LHCN-M2 (cell line): ENCODE data around the gene HLA-B.

GRCh38 chr6:30658959-30659346 is 12.0 kb downstream of the C6orf136 start:
- RAMPAGE, long total RNA = no peak

- RAMPAGE, long total RNA = no peak
Measured at GRCh38 chr6:30681712-30682131, 4.7 kb downstream of the PPP1R18 start.

DNA sequence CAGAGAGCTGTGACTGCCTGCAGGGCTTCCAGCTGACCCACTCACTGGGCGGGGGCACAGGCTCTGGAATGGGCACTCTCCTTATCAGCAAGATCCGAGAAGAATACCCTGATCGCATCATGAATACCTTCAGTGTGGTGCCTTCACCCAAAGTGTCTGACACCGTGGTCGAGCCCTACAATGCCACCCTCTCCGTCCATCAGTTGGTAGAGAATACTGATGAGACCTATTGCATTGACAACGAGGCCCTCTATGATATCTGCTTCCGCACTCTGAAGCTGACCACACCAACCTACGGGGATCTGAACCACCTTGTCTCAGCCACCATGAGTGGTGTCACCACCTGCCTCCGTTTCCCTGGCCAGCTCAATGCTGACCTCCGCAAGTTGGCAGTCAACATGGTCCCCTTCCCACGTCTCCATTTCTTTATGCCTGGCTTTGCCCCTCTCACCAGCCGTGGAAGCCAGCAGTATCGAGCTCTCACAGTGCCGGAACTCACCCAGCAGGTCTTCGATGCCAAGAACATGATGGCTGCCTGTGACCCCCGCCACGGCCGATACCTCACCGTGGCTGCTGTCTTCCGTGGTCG is 3.4 kb downstream of the TUBB start:
- RAMPAGE, long total RNA = no peak

DNA sequence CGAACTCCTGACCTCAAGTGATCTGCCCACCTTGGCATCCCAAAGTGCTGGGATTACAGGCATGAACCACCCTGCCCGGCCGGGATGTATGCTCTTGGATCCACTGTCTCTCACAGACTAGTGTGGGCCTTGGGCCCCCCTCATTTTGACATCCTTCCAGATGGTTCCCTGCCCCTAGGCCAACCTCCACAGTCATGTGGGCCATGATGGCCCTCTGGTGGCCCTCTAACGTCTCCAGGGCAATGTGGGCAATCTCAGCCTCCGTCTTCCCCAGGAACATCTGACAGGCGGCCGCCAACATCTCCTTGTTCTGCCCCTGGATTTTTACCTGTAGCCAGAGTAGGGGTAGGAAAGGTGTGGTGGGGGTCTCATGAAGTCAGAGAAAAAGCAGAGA is 1.5 kb downstream of the FLOT1 start:
- RAMPAGE, long total RNA = no peak

GRCh38 chr6:30769913-30770603 is 25.7 kb upstream of the IER3 start:
- RAMPAGE, long total RNA = no peak

- RAMPAGE, long total RNA = no peak
Measured at GRCh38 chr6:30777807-30778354, 33.5 kb upstream of the IER3 start.

GRCh38 chr6:30793484-30794157 is 49.3 kb upstream of the IER3 start:
- RAMPAGE, long total RNA = no peak

GRCh38 chr6:30890212-30890773 is 6.0 kb downstream of the DDR1 start:
- RAMPAGE, long total RNA = no peak

DNA sequence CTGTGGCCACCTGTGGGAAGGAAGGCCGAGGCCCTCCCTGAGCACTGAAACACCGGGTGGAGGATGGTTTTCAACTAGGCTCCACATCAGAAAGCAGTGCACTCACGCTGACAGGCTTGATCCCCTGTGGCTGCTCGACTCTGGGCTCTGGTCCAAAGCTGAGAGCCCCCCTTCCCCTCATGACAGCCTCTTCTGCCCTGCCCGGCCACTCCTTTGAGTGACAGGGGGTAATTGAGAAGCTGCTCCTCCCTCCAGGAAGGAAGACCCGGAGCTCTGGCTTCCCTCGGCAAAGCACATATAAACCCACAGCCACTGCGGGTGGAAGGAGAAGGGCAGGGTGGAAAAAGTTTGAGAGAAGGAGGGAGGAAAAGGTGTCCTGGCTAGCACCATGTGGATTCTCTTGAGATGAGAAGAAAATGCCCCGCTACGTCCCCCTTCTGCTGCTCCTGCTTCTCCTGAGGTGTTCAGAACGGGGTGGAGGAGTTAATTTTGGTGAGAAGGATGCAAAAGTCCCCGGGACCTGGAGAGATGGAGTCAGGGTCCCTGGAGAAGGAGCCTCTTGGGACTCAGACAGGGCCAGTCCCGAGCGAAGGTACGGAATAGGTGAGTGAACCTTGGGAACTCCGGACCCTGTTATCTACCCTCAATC is 43.8 kb downstream of the MUC22 start:
- RAMPAGE, long total RNA = no peak

GRCh38 chr6:31116364-31117382 is 2.1 kb downstream of the PSORS1C1 start:
- RAMPAGE, long total RNA = no peak

GRCh38 chr6:31162659-31163371 is 4.4 kb downstream of the TCF19 start:
- RAMPAGE, long total RNA = no peak

DNA sequence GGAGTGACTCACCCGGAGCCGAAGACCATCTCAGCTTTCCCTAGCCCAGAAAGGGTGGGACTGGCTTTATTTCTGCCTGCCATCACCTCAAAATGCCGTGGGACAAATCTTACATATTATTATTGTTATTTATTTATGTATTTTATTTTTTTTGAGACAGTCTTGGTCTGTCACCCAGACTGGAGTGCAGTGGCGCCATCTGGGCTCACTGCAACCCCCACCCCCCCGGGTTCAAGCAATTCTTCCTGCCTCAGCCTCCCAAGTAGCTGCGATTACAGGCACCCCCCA is 27.8 kb upstream of the POU5F1 start:
- RAMPAGE, long total RNA = no peak

DNA sequence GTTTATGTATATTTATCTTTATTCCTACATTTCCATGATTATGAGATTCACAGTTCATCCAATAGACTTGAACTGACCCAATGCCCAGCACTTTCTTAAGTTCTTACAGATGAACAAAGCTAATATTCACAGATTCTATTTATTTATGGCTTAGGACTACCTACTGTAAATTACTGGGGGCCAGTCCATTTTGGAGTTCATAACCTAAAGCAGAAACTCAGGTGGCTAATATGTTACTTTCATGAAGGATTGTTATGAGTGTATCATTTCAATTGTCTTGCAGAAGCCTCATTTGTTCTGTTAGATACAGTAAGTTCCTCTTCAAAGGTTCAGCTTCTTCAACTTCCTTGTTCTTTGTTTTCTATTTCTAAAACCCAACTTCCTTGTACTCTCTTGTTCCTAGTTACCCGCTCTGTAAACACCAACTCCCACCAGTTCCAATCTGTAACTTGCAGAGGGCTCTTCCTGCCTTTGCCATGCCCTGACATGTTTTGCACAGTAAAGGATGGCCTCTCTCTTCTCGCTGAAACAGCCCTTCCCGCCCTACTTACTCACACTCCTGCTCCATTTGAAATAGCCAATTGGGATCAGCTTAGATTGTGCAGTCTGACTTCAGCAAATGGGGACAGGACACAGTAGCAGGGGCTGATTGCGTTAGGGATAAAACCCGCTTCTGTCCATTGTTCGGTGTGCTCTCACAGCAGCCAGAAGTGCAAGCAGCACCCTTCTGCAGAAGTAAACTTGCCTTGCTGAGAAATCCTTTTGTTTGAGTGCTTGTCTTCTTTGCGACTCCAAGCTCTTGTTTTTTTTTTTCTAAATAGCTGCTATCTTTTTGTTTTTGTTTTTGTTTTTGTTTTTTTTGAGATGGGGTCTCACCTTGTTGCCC is 45.8 kb upstream of the POU5F1 start:
- RAMPAGE, long total RNA = no peak

DNA sequence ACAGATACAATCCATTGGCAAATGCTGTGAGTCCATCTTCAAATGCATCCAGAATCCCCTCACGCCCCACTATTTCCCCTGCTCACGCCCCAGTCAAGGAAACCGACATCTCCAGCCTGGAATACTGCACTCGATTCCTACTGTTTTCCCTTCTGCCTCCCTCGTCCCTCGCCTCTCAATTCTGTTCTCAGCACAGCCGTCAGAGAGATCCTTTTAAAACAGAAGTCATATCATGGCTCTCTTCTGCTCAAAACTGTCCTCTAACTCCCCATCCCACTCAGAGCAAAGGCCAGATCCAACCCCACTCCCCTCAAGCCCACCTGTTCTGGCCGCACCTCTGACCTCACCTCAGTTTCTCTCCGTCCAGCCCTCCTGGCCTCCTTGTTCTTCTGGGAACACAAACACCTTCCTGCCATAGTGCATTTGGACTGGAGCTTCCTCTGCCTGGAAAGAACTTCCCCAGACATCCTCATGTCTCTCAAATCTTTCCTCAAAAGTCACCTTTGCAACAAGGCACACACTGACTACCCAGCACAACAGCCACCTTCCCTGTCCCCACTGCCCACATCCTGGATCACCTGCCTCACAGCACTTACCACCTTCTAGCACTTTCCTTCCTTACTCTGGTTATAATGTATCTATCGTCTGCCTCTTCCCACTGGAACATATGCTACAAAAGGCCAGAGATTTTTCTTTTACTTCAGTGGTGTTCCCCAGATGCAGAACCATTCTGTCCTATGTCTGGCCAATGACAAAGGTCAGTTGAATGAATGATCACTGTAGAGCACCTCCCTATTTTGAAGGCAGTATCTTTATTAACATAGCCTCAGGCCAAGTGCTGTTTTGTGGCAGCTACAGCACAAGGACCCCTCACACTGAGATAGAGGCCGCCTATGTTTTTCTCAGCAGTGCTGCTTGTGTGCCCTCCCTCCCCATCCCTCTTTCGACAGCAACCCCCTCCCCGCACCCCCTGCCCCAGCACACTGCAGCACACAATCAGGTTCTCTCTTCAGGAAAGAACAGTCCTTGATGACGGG is 4.3 kb downstream of the HLA-B start:
- RAMPAGE, long total RNA = no peak

DNA sequence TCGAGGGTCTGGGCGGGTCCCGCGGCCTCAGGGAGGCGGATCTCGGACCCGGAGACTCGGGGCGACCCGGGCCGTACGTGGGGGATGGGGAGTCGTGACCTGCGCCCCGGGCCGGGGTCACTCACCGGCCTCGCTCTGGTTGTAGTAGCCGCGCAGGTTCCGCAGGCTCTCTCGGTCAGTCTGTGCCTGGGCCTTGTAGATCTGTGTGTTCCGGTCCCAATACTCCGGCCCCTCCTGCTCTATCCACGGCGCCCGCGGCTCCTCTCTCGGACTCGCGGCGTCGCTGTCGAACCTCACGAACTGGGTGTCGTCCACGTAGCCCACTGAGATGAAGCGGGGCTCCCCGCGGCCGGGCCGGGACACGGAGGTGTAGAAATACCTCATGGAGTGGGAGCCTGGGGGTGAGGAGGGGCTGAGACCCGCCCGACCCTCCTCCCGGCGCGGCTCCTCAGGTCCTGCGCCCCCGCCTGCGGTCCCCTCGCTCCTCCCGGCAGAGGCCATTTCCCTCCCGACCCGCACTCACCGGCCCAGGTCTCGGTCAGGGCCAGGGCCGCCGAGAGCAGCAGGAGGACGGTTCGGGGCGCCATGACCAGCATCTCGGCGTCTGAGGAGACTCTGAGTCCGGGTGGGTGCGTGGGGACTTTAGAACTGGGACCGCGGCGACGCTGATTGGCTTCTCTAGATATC is at the start of gene HLA-B:
Gene HLA-B, minus strand, starts transcription at position 617 of the 687 bp plus-strand sequence.
- RAMPAGE, long total RNA = no peak

DNA sequence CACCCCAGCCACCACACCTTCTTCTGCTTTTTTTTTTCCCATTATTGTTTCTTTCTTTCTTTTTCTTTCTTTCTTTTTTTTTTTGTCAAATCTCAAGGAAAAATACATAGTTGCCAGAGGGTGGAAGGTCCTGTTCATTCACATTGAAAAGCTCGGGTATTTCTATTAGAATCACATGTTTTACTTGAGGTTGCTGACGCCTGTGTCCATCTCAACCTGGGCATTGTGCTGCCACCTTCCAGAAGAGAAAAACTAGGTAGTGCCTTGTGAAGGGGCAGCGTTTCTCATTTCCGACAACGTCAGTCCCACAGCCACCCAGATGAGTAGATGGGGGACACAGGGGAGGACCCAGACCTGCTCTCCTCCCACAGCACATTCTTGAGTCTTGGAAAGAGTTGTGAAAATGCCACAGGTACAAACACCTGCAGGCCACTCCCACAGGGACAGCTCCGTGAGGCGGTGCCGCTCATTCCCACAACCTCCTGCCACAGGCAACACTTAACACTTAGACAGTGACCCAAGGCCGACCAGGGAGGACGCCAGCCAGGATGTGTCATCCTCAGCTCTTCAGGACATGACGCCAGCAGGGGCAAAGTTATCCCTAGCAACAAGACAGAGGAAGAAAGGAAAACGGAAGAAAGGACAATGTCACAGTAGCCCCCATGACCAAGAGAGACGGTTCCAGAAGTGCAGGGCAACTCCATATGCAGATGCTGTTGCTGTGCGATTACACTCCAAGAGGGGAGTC is 22.8 kb upstream of the HLA-B start:
- RAMPAGE, long total RNA = no peak

DNA sequence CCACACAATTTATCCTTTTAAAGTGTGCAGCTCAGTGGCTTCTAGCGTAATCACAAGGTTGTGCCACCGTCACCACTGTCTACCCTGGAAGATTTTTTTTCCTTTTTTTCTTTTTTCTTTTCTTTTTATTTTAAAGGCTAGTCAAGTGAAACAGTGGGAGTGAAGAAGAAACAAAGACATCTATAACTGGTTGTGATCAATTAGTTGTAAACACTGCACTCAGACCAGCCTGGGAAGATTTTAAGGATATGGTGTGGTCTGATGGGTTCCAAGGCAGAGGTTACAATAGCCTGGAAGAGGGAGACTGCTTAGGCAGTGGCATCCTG is 1.4 kb upstream of the MICA start:
- RAMPAGE, long total RNA = no peak

DNA sequence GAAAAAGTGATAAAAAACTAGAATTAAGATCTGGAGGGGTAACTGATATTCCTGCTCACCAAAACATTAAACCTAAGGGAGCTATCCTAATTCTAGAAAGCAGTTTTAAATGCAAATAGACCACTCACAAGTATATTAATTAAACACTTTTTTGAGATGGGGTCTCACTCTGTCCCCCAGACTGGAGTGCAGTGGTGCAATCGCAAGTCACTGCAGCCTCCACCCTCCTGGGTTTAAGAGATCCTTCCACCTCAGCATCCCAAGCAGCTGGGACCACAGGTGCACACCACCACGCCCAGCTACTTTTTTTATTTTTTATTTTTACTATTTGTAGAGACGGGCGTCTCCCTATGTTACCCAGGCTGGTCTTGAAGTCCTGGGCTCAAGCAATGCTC is 2.9 kb downstream of the MCCD1 start:
- RAMPAGE, long total RNA = no peak

GRCh38 chr6:31533956-31534647 is 5.3 kb downstream of the MCCD1 start:
- RAMPAGE, long total RNA = no peak

GRCh38 chr6:31534925-31535578 is 6.3 kb downstream of the MCCD1 start:
- RAMPAGE, long total RNA = no peak